Mononuclear cell (primary cell): ENCODE measurements around the genes MIPOL1, SSTR1, CLEC14A, MIA2 and KLHDC2.

DNA sequence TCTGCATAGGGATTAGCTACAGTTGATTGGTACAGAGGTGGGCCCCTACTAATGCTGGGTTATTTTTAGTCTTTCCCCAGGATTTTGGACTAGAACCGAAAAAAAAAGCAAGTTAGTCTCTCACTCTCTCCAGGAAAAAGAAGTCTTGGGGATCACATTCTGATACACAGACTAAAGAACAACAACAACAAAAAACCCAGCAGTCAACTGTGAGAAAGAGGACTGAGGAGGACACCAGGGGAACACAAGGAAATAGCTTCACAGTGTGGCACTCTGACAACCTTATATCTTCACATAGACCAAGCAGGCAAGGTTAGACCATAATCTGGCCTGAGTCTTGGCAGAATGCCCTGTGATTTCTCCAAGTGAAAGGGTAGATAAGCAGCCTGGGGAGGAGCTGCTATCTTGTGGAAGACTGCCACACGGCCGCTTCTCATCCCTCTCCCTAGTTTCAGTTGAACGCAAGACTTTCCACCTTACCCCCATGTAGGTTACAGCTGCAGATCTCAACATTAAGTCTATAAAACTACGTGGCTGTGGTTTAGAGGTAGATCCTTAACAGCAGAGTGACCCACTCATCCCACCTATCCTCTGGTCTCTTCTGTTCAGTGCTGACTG is 3.7 kb downstream of the SLC25A21 start:
- RRBS, result no CpG with 5 or more reads among the region's 5 CpGs

GRCh38 chr14:37197140-37198207 is at the start of gene MIPOL1:
TSS of gene MIPOL1 (plus strand) at chr14:37197937.
- RRBS, result 9% methylated on average over 28 of the region's 67 CpGs

GRCh38 chr14:38207683-38208395 is at the start of gene SSTR1:
TSS of gene SSTR1 (plus strand) at chr14:38207904.
- RRBS, result no CpG with 5 or more reads among the region's 34 CpGs

GRCh38 chr14:38255765-38256916 is at the start of gene CLEC14A:
TSS of gene CLEC14A (minus strand) at chr14:38256093.
- RRBS, result 5% methylated on average over 12 of the region's 68 CpGs

GRCh38 chr14:38270839-38271119 is 14.9 kb upstream of the CLEC14A start:
- RRBS, result no CpG with 5 or more reads among the region's 2 CpGs

GRCh38 chr14:39180946-39182072 is 6.3 kb downstream of the PNN start:
- RRBS, result no CpG with 5 or more reads among the region's 12 CpGs

DNA sequence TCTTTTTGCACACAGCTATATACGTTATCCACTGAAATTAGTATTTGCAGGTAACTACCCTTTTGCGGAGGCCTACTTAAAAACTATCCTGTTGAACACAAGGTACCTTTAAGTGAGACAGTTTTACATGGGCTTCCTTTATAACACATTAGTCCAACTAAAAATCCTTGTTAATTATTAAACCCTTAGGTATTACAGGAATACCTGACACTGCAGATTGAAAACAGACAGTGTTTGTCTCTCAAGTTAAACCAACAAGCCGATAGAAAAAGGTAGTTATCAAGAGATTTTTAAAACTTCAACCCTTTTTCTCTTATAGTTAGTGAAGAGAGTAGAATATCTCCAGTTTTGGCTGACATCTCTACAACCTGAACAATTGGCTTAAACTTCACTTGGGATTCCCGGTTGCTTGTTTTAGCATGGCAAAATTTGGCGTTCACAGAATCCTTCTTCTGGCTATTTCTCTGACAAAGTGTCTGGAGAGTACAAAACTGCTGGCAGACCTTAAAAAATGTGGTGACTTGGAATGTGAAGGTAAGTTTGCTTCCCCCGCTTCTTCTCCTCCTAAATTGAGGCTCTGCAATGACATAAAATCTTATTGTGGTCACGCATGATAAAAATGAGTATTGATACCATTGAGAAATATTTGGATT is at the start of gene MIA2:
Gene MIA2, plus strand, starts transcription at position 220 of the 653 bp plus-strand sequence.
- RRBS, result no CpG with 5 or more reads among the region's 7 CpGs

DNA sequence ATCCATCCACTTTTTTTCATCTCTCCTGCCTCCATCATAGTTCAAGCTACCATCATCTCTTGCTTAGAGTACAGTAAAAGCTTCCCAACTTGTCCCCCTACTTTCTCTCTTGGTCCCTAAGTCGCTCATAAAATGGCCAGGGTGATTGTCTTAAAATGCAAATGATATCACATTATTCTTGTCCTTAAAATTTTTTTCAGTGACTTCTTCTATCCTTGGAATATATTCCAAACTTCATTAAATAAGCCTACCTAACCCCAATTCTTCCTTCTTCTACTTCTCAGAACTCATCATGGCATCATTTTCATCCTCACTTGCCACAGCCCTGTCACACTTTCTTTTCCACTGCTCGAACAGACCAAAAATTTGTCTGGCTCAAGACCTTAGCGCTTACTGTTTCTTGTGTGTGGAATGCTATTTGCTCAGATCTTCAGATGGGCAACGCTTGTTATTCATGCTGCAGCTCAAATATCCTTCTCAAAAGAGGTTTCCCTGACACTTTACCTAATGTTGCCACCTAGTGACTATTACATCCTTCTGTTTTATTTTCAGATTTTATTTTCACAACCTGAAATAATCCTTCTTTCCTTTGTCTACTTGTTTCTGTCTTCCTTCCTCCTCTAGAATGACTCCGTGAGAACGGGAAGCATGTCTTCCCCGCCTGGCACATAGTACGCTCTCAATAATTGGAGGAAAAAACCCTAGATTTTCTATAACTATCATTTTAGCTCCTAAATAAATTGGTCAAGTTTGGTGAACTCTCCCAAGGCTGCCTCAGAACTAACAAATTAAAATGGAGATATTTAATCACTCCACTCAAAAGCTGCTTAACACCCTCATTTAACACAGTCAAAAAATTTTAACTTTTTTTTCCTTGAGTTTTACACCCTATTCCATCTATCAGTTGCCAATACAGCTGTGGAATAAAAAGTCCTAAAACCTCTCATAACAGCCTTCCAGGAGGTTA is 5.6 kb downstream of the FBXO33 start:
- RRBS, result no CpG with 5 or more reads among the region's 8 CpGs

DNA sequence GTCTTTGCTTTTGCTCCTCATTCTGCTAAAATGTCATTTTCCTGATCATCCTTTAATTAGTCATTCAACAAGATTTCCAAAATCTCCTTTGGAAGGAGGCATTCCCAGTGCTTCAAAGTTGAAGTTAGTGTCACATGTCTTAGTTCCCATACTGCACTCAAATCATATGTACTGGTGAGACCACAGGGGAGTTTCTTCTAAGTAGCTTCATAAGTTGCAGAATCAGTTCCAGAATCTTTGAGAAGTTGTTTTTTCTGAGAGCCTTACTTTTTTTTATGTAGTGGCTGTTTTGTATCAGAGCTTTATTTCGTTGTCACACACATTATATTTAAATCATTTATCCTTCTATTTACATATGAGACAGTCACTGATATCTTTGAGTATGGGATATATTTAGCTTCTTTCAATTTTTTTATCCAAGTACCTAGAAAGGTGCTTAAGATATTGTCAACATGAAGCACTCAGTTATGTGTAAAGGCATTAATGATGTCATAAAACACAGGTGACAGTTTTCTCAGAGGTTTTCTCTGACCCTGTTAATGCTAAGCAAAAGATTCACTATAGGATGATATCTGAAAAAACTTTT is 23.0 kb downstream of the LRFN5 start:
- RRBS, result no CpG with 5 or more reads among the region's 1 CpG

GRCh38 chr14:45230889-45231455 is 22.0 kb downstream of the MIS18BP1 start:
- RRBS, result no CpG with 5 or more reads among the region's 3 CpGs

DNA sequence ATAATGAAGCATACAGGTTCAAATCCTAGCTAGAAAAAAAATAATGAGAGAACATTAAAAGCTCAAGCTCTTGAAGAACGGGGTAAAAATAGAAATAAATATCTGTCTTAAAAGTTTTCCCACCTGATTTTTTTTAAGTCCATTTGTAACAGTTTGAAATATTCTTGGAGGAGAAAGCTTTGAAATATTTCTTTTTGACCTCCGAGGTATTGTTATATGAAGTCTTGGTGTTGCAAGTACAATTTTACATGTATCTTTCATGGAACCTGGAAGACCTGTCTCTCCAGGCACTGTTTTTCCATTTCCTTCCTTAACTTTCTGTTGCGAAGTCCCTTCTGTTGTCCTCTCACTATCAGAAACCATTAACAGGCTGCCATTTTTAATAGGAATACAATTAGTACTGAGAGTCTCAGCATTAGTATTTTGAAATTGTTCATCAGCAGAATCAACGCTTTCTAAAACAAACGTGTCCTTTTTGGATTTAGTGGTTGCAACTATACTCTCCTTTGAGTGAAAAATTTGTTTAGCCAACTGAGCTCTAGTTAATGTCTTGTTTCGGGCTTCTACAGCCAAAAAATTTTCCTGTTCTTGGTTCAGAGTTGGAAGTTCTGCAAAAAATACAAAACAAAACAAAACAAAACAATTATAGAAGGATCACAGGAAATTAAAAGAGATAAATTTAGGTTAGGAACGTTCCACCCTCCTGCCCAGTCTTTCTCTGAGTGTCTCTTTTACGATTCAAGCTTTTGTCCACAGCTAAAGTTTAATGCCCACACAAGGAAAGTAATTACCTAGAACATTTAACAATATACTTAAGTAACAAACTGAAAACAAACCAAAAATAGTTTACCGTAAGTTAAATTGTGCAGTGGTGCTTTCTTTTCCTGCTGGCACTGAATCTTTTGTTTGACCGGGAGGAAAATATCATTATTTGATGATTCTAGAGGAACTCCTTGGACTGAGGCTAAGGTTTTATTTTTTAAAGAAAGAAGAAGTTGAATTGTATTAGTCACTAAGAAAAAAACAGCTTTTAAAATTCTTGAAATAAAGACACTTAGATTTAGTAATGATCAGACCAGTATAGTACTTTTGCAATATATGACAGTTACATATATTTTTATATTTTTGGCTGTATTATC is 10.7 kb downstream of the MIS18BP1 start:
- RRBS, result no CpG with 5 or more reads among the region's 10 CpGs

DNA sequence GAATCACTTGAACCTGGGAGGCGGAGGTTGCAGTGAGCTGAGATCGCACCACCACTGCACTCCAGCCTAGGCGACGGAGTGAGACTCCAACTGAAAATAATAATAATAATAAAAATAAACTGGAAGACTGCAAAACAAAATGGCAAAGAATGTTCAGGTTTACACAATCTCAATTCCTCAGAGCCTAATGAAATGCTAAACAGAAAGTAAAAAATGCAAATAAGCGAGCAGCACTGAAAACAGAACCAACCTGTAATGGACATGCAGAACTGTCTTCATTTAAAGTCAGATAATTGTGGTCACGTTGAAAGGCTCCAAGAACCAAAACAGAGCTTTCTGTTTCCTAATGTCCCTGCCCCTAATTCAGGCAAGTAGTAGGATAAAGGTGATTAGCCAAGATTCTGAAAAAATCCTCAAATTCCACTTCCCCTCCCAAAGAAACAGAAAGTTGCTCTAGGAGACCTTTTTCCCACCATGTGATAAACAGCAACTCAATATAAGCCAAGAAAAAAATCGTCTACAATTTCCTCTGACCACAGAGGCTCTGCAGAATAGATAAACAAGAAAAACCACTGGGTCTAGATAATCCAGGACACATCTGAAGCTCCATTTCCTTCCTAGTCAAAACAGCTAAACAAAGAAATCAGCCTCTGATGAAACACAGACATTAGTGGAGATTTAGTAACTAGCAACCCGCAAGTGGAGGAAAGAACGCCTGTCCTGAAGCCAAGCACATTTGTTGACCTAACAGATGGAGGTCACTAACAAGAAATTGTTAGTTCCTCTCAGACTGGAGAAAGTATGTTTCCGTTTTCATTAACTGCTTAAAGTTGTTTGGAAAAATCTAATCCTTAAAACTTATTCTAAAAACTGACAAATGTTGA is 3.0 kb downstream of the MIS18BP1 start:
- RRBS, result no CpG with 5 or more reads among the region's 10 CpGs

DNA sequence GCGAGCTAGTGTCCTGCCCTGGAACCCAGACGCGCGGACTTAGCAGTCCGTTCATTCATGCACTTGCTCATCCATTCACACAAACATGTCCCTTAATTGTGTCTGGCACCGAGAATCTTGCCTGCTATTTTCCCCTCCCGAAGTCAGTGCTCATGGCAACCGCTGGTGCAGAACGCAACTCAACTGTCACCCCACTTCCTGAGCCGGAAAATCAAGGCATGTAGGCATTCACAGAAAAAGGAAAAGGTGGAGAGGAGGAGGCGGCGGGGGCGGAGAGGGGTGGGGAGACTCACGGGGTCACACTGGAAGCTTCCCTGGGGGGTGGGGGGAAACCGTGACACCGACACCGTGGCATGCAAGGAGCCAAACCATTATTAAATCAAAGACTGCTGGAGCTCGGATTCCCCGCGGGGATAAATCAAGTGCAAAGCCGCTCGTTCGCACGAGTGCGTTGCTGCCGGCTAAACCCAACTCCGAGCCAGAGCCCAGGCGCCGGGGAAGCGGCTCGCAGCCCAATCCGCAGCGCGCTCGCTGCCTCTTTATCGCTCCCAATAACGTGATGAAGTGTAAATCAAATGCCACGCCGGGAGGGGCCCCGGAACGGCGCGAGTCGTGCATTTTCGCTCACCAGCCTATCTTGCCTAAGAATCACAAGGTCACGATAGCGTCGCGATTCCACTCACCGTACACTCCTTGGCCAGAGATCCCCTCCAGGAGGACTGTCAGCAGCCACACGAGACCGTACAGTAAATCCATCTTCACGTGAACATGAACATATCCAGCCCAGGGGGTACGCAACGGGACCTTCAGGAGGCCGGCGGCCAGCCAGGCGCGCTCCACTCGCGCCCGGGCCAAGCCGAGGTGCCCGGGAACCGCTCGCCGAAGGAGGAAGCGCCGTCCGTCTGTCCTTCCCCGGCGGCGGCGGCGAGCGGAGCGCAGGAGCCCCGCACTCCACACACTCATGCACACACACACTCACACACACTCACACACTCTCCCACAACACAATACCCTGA is 1.3 kb downstream of the MDGA2 start:
- RRBS, result 7% methylated on average over 17 of the region's 78 CpGs

DNA sequence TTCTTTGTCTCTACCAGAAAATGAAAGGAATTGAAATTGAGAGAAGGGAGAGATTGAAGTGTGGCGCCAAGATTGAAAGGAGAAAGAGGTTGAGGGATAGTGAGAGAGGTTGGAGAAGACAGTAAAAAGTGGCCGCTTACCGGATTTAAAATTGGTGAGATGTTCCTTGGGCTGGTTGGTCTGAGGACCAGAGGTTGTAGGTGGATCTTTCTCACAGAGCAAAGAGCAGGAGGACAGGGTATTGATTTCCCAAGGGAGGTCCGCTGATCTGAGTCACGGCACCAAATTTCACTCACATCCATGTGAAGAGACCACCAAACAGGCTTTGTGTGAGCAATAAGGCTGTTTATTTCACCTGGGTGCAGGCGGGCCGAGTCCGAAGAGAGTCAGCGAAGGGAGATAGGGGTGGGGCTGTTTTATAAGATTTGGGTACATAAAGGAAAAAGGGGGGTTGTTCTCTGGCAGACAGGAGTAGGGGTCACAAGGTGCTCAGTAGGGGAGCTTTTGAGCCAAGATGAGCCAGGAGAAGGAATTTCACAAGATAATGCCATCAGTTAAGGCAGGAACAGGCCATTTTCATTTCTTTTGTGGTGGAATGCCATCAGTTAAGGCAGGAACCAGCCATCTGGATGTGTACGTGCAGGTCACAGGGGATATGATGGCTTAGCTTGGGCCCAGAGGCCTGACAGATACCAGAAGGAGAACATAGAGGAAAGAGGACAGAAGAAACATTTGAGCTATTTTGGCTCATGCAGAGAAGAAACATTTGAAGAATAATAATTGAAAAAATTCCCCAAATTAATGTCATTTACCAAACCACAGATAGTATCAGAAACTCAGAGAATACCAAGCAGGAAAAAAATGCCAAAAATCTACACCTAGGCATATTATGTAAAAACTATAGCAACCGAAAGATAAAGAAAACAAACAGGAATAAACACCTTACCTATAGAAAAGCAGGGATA is 585.1 kb upstream of the MDGA2 start:
- RRBS, result no CpG with 5 or more reads among the region's 11 CpGs

- RRBS, result no CpG with 5 or more reads among the region's 9 CpGs
These were observed 3.4 kb downstream of the RPS29 start for GRCh38 chr14:49582574-49583417.

DNA sequence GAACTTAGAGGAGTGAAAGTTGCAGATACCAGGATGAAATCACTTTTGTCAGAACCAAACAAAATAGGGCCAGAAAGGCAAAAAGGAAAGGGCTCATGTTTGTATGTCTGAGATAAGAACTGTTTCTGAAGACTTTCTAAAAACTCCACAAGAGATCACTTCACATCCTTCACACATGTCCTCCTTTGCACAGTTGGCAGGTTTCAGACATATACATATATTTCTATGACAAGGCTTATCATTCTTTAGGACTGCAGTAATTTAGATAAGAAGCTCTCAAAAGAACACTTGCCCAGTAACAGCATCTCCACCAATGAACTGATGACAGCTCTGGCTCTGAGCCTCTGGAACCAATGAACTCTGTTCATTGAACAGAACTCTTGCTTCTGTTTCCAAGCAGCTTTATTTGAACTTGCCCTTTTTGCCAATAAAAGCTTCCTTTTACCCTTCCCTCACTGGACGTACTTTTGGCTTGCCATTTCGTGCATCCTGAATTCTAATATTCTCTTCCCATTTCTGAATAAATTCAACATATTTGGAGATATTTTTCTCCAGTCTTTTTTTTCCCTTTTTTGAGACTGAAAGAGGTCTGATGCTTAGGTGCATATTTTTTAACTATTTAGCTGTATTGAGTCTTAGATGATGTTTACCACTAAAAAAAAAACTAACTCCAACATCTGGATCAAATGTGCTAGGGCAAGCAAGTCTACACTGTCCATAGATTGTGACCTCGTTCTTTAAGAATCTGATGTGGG is 4.0 kb upstream of the LRR1 start:
- RRBS, result no CpG with 5 or more reads among the region's 3 CpGs

GRCh38 chr14:49768097-49769048 is at the start of gene KLHDC2:
TSS of gene KLHDC2 (plus strand) at chr14:49768153.
- RRBS, result 2% methylated on average over 22 of the region's 99 CpGs

GRCh38 chr14:49858239-49858912 is 5.8 kb upstream of the NEMF start:
- RRBS, result no CpG with 5 or more reads among the region's 6 CpGs

- RRBS, result no CpG with 5 or more reads among the region's 8 CpGs
These were observed 6.3 kb upstream of the ARF6 start for GRCh38 chr14:49886650-49886939.

- RRBS, result 1% methylated on average over 23 of the region's 45 CpGs
These were observed 315 bp downstream of the ARF6 start for GRCh38 chr14:49893186-49893608.